HL-60 (cell line): ENCODE measurements around the genes TSPY3, TSPY1, NLGN4Y, CDY2B and PRY.

- RRBS, result no CpG with 5 or more reads among the region's 7 CpGs
These were observed 26.7 kb downstream of the RPS4Y1 start for GRCh38 chrY:2867950-2868556.

DNA sequence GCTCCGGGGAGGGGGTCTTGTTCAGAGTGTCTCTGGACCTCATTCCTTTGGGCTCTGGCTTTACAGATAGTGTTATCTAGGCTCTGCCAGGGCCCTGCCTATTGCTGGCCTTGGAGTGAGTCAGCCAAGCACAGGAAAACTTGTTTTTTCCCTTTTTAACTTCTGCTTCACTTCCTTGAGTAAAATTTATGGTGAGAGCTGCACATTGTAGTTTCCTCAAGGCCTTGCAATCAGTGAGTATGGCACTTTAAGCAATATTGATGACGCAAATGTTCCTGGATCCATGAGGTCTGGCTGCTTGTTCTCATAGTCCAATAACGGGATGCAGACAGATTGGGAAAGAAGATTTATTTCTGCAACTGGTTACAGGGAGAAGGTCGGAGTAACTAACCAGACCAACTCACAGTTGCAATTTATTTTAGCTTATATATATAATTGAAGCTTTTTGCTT, 457.3 kb downstream of the TGIF2LY start:
- RRBS, result no CpG with 5 or more reads among the region's 4 CpGs

- RRBS, result no CpG with 5 or more reads among the region's 29 CpGs
These were observed at the start of gene TSPY3 for GRCh38 chrY:9398148-9398568. TSS of gene TSPY3 (plus strand) at chrY:9398421.

GRCh38 chrY:9466531-9467146, at the start of gene TSPY1:
TSS of gene TSPY1 (plus strand) at chrY:9466955.
- RRBS, result no CpG with 5 or more reads among the region's 35 CpGs

GRCh38 chrY:11214644-11215177, 1486.3 kb upstream of the USP9Y start:
- RRBS, result no CpG with 5 or more reads among the region's 33 CpGs

GRCh38 chrY:13282732-13283025, 197.2 kb downstream of the UTY start:
- RRBS, result no CpG with 5 or more reads among the region's 13 CpGs

DNA sequence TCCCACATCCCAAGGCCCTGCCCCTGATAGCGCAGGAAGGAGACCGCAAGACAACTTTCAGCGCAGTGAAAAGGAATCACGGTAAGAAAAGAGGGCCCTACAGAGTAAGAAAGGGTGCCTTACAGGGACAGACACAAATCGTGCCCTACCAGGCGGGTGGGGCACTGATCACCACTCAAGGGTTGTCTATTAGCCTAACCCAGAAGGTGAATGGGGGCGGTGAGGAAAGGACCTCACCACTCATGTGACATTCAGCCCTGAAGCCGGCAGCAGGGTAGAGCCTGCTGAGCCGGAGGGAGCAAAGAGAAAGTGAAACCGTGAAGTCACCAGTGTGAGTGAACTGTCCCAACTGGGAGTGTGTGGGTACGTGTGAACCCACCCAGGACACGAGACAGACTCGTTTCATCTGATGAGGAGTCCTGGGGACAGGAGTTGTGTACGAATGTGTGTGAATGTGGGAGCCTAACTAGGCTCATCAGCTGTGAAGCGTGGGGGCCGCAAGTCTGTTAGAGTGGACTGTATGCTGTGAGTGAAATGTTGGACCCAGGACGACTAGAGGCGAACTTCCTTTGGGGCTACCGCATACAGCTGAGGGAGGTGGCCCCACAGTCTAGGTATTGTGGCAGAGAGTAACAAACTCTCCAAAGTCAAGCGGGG, 43.9 kb downstream of the UTY start:
- RRBS, result no CpG with 5 or more reads among the region's 20 CpGs

DNA sequence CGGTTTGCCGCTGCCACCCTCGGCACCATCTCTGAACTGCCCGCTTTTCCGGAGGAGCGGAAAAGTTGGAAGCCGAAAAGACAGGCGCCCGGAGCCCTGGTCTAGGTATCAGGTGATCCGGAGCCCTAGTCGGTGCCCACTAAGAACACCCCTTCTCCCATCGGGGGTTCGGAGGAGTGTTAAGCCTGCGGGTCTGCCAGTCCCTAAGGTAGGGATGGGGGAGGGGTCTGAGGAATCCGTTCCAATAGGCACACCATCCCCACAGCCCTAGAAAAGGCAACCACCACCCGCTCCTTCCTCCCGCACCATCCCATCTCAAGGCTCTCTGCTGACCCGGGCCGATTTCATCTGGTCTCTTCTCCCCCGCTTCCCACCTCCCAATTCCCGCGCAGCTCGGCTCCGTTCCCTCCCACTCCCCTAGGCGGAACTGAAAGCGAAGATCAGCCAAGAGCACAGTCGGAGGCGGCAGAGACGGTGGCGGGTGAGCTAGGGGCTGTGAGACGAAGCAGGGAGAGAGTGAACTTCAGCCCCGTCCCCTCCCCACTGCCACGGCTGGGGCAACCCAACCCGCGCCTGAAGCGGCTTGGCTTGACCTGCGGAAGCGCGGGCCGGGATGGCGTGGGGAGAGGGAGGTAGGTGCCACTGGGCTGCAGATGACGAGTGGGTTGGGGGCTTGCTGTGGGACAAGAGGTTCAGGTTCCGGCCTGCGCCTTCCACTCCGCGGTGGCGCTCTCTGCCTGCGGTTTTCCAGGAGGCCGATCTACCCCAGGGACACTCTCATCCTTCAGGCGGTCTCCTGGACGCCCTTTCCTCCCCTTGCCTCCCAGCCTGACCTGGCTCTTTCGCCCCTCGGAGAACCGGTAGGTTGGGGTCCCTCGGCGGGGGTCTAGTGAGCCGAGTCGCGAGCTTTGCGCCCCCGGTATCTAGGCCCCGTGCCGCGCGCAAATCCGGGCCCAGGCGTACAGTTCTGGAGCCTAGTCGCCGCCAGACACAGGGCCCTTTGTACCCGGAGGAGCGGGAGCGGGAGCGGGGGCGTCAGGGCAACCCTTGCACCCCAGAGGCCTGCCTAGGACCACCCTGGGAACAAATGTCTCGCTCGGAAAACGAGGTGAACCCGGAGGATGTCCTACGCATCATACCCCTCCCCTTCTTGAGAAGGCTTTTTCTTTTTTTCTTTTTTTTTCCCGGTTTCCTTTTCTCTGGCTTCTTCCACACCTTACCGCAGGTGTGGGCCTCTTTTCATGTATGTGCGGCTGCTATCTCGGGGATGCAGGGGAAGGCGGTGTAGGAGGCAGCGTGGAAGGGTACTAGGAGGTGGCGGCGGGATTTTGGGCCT, at the start of gene NLGN4Y:
Gene NLGN4Y, plus strand, starts transcription at position 453 of the 1,336 bp plus-strand sequence.
- RRBS, result no CpG with 5 or more reads among the region's 87 CpGs

- RRBS, result no CpG with 5 or more reads among the region's 2 CpGs
These were observed 34.9 kb downstream of the NLGN4Y start for GRCh38 chrY:14559214-14559676.

DNA sequence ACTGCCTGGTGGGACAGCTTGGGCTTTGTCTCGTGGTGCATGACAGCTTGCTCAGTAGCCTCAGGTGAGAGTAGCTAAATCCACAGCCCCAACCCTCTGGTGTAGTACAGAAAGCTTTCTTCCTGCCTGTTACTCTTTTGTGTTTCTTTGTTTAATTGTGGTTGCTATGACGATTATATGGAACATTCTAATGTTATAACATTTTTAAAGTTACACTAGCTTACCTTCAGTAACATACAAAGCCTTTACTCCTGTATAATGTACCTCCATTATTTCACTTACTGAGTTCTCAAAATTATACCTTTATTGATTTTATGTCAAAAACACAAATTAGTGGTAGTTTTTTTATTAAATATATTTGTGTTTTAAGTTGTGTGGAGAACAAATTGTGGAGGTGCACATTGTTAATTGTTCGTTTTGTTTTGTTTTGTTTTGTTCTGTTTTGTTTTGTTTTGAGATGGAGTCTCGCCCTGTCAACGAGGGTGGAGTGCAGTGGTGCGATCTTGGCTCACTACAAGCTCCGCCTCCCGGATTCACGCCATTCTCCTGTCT, at the start of gene CDY2B:
Gene CDY2B, minus strand, starts transcription at position 133 of the 552 bp plus-strand sequence.
- RRBS, result no CpG with 5 or more reads among the region's 9 CpGs

GRCh38 chrY:19378659-19379146, 365.8 kb downstream of the KDM5D start:
- RRBS, result no CpG with 5 or more reads among the region's 16 CpGs

DNA sequence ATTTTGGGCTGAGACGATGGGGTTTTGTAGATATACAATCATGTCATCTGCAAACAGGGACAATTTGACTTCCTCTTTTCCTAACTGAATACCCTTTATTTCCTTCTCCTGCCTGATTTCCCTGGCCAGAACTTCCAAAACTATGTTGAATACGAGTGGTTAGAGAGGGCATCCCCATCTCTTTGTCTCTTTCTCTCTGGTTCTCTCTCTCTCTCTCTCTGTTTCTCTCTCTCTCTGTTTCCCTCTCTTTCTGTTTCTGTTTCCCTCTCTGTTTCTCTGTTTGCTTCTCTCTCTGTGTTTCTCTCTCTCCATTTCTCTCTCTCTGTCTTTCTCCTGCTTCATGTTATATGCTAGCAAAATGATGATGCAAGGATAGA, 158.8 kb upstream of the RBMY1B start:
- RRBS, result no CpG with 5 or more reads among the region's 2 CpGs

GRCh38 chrY:22490146-22490659, at the start of gene PRY:
TSS of gene PRY (plus strand) at chrY:22490397.
- RRBS, result no CpG with 5 or more reads among the region's 5 CpGs